ENCODE measurements around a stretch of chr2.

- PRO-cap, result no peak
Observed at GRCh38 chr2:238245956-238246577, 6.2 kb upstream of the HES6 start.

- PRO-cap, result no peak
Observed at GRCh38 chr2:238249981-238250753, 10.3 kb upstream of the HES6 start.

- PRO-cap, result no peak
Observed at GRCh38 chr2:238260500-238260987, 20.7 kb upstream of the HES6 start.

GRCh38 chr2:238381491-238382071 lies 45.1 kb upstream of the ASB1 start:
- PRO-cap, result no peak

GRCh38 chr2:238418244-238418966 lies 8.3 kb upstream of the ASB1 start:
- PRO-cap, result unidirectional peak, minus-strand start at chr2:238418327

DNA sequence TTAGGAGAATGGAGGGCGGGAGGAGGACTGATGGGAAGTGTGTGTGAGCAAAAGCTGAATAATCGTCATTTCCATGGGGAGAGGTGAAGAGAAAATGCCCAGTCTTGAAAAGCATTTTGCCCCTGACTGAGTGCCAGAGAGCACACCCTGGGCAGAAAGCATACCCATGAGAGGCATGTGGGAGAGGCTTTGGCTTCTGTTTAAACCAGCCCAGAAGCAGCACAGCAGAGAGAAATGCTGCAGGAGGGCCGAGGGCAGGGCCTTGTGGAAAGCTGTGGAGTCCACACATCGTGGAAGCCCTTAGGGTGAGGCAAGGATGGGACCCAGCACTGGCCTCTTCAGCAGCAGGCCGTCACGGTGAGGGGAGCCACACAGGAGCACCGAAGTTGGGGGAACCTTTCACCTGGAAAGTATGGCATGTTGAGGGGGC lies 27.7 kb downstream of the ASB1 start:
- PRO-cap, result no peak

GRCh38 chr2:238493869-238495078 lies 67.5 kb downstream of the ASB1 start:
- PRO-cap, result no peak

DNA sequence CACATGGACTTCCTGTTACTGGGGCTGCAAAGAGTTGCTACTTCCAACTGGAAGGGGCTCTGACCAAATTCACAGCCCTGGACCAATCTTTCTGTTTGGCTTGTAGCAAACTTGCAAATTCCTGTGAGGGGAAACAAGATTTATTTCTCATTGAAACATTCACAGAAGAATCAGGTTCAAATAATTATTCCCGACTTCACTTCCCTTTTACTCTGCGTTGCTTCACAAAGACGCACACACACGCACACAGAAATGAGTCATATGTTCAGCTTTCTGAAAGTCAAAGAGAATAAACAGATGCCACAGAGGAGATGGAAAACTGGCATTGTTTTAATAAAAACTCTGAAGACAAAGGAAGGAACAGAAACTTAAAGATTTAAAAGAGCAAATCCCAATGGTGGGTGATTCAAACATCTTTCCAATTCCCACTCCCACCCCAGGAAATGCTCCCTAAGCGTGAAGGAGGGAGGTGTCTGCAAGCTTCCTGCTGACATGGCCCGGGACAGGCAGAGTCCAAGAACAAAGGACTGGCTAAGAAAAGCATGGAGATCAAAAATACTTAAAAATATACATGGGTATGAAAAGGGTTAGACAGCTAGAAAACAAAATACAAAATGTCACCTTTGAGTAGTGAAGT lies 203.2 kb upstream of the TWIST2 start:
- PRO-cap, result no peak

DNA sequence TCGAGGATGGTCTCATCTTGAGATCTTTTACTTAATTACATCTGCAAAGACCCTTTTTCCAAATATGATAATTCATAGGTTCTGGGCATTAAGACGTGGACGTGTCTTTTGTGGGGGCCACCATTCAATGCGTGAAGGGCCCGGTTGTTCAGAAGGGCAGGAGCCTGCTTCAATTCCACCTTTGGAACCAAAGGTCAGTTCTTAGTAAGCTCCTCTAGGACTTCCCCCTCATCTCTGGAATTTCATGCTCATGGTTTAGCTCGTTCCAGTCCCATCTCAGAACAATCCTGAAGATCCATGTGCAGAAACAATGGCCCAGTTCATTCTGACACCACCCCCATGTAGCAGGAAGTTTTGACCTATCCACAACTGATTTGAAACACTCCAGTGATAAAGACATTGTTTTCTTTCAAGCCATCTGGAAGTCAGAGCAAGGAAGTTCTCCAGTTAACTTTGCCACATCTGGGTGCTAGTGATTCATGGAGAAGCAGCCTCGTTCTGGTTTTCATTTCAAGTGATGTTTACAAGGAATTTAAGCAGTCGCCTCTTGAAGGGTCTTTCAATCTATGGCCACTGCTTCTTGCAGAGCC lies 36.7 kb upstream of the TWIST2 start:
- PRO-cap, result no peak

DNA sequence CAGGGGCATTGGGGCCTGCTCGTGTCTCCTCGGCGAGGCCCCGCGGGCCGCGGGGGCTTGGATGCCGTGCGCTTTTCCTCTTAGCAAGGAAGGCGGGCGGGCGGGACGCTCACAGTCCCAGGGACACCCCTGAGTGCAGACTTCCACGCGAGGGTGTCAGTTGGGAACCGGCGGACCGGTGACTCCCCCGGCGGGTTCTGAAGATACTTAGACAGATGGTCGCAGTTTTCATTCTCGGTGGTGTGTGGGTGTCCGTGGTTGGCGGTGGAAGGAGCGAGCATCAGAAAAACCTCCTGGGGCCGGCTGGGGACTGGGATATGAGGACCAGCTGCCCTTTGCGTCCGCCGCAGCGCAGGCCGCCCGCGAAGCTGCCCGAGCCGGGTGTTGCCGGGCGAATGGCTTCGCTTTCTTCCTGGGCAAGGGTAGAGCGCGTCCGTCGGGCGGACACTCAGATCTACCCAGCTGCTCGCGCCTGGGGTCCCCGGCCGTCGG lies 952 bp downstream of the TWIST2 start:
- PRO-cap, result no peak

- PRO-cap, result no peak
Observed at GRCh38 chr2:238852024-238852779, 4.3 kb downstream of the TWIST2 start.

DNA sequence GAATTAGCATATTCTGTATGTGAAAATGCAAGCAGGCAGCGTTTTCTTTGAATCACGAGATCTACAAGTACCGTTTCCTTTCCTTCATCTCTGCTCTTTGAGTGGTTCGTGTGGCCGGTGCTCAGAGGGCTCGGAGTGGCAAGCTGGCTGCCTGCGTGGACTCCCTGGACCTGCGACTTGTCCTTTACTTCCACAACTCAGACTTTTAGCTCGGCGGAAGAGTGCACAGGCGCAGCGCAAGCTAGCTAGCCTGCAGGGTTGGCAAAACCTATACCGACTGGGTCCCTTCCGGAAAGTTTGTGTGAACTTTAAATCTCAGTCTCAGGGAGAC lies 6.9 kb downstream of the TWIST2 start:
- PRO-cap, result no peak

DNA sequence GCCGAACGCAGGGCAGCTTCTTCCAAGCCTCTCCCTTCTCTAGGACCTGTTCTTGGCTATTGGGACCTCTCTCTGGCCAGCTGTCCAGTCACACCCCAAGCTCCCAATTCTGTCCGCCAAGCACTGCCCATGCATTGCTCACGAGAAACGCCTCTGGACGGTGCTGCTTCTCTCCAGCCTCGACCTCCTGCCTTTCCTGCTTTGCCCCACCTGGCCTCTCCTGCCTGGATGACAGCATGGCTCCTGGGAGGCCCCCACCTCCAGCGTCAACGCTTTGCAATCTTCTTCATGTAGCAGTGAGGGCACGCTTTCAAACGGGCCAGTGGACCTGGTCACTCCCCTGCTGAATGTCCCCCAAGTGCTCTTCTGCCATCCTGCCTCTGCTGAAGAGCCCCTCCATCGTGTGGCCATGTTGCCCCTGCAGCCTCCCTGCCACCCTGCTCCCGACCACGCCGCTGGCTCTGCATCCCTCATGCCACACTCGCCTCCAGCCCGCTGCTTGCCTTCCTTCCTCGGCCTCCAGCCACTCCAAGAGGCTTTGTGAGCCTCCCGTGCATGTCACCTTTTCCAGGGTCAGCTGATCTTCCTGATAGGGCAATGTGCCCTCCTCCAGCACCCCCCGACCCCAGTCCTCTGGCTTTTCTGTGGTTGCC lies 268.6 kb downstream of the TWIST2 start:
- PRO-cap, result no peak

GRCh38 chr2:239154149-239154724 lies 246.6 kb downstream of the HDAC4 start:
- PRO-cap, result no peak

DNA sequence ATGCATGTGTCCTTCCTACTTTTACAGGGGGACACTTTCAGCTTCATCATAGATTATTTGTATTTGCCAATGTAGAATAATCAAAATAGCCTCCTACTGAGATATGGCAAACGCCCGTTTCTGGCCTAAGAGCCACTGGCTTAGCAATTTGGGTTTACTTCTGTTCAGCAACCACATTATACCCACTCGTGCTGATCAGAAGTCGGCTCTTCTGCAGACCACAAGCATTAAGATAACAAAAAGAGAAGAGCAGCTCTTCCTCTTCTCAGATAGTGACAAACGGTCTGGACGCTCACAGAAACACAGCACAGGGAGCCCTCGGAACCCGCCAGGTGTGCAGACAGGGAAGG lies 164.1 kb downstream of the HDAC4 start:
- PRO-cap, result unidirectional peak, plus-strand start at position 272 of the sequence

DNA sequence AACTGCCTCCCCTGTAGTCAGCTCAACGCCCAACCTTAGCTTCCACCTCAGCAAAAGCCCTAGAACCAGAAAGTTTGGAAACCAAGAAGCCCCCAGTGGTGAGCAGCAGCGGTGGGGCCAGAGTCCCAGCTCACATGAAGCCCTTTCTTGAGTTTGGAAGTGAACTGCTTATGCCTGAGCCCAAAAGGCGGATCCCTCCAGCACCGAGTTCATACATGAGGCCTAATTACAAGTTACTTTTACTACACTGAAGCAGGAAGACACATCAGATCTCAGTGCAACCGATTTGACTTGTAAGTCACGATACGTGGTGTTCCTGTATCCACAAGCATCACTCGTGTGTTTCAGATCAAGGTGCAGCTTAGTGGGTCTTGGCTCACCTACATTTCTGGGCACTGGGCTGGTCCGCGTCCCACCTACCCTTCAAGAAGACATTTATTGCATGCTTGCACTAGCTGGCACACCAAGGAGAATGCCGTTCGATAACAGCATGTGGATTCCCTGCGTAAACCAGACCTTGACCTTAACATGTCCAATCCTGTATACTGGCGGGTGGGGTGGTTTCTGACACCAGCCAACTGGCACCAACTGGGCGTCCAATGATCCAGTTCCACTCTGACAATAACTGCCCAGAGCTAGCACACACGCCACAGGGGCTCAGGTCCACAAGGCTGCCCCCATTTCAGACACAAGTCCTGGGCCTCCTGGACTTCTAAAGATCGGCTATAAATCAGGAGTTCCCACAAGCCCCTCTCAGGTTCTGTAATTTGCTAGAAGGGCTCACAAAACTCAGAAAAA lies 162.1 kb downstream of the HDAC4 start:
- PRO-cap, result no peak

DNA sequence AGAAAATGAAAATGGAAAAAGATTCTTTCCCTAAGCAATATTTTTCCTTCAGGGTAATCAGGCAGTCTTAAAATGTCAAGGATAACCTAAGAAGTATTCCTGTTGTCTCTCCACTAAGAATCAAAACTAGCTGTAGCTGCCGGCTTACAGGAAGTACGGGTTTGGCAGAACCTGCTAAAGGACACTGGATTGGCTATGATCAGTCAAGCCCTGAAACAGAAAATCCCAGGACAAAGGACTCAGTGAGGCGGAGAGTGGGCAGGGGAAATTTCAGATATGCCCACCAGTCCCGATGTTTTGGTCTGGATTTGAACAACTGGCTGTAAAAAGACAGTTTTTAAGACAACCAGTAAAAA lies 155.7 kb downstream of the HDAC4 start:
- PRO-cap, result no peak

DNA sequence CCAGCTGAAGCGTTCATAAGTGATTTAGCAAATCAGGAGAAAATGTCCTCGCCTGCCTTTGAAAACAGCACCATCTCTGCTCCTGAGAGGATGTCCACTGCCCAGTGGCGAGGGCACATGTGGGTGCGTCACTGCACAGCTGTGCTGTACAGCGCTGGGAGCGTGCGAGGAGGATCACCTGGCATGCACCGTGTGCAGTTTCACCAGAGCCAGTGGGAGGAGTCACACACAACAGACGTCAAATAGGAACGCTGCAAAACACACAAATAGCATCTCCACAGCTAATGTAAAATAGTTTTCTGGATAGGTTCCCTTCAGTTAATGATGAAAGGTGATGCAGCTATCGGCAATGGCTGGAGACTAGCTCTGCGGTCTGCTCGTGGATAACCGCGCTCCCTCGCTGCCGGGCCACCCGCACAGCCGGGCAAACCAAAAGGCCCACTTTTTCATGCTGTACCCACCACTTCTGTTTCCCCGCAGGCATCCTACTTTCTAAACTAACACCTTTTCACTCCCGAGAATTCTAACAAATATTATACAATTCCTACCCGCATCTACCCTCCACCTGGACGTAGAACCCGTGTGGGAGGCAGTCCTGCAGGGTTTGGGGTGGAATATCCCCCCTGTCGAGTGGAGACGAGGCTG lies 153.9 kb downstream of the HDAC4 start:
- PRO-cap, result bidirectional peak, plus-strand start at position 206 of the sequence, minus-strand start at position 194 of the sequence; unidirectional peak, minus-strand start at position 194 of the sequence

- PRO-cap, result bidirectional peak, plus-strand start at chr2:239259916, minus-strand start at chr2:239259843
Observed at GRCh38 chr2:239259519-239260197, 141.2 kb downstream of the HDAC4 start.

GRCh38 chr2:239276254-239277586 lies 124.1 kb downstream of the HDAC4 start:
- PRO-cap, result no peak

Measured in left colon (tissue), 1 donor.